Frontal cortex (tissue), 2 donors: ENCODE measurements around the genes MBD5 and FMNL2.

- RAMPAGE, long total RNA, result no peak
Measured at GRCh38 chr2:147845347-147845568, 429 bp downstream of the ACVR2A start.

GRCh38 chr2:147925569-147926340, 80.9 kb downstream of the ACVR2A start:
- RAMPAGE, long total RNA, result no peak

DNA sequence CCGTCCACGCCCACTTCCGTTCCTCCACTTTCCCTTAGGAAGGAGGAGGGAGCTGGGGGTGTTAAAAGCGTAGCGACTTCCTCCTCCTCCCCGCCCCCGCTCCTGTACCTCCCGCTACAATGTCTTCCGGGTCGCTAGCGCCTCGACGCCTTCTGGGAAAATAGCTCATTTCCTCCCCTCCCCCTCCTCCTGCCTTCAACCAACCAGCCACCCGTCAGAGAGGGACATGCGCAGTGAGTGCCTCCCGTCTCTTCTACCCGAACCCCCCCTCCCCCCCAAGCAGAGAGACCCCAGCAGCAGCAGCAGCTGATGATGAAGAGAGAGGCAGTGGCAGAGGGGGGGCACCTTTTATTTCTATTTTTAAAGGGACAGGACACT, at the start of gene MBD5:
Gene MBD5, plus strand, starts transcription at position 278 of the 378 bp plus-strand sequence.
- RAMPAGE, long total RNA, result no peak

DNA sequence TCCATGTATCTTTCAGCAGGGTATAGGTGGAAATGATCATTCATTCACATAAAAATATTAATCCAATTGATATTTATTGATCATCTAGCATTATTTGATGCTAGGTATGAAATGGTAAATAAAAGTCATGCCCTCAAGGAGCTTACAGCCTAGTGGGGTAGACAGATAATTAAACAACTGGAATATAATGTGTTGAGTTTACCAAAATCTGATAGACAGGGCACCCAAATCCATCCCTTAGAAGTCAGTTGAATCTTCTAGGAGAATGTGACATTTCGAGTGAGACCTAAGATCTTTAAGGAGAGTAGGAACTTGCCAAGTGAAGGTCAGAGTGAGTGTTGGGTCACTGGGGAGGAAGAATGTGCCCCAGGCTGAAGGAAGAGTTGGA, 78.9 kb downstream of the MBD5 start:
- RAMPAGE, long total RNA, result no peak

DNA sequence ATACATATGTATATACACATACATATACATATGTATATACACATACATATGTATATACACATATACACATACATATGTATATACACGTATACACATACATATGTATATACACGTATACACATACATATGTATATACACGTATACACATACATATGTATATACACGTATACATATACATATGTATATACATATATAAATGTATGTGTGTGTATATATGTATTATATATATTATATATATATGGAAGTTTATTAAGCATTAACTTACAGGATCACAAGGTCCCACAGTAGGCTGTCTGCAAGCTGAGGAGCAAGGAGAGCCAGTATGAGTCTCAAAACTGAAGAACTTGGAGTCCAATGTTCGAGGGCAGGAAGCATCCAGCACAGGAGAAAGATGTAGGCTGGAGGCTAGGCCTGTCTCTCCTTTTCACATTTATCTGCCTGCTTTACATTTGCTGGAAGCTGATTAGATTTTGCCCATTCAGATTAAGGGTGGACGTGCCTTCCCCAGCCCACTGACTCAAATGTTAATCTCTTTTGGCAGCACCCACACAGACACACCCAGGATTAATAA, 299.0 kb upstream of the EPC2 start:
- RAMPAGE, long total RNA, result no peak

GRCh38 chr2:148614267-148615028, 30.1 kb upstream of the EPC2 start:
- RAMPAGE, long total RNA, result no peak

DNA sequence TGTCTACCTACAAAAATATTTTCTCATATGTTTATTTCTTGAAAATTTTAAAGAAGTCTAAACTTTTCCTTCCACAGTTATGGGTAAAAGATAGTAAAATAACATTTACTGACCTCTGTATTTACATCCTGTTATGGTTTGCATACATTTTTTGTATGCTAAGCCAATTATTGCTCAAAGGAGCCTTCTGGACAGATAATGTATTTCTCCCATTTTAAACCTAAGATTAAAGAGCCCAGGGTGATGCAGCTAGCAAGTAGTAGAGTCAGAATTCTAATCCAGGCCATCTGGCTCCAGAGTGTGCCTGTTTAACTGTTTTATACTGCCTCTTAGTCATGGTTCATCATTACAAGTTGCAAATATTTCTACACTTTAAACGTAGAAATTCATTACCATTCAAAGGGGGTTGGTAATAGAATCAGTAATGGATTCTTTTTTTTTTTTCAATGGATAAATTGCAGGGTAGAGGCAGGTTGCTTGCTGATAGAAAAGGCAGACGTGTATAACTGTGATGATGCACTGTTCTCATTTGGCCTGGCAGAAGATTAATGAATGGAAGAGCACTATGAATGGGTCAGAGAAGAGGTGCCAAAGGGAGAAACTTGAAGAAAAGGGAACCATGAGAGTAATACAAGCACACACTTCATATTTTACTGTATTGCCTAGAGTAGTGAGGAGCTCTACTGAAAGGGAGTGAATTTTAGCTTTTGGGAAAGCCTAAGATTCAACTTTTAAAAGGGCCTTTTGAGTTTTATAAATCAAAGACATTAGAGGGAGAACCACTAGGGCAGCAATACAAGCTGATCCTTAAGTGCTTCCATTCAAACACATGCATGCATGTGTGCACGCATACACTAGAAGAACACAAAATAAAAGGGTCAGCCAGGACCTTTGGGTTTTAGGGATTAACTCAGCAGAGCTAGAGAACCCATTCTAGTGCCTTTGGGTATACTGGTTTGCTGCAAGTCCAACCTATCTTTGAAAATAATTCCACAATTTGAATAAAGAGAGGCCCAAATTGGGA, 52.6 kb downstream of the EPC2 start:
- RAMPAGE, long total RNA, result no peak

GRCh38 chr2:148764784-148765404, 110.1 kb upstream of the KIF5C start:
- RAMPAGE, long total RNA, result no peak

- RAMPAGE, long total RNA, result no peak
Measured at GRCh38 chr2:148815120-148815319, 60.0 kb upstream of the KIF5C start.

DNA sequence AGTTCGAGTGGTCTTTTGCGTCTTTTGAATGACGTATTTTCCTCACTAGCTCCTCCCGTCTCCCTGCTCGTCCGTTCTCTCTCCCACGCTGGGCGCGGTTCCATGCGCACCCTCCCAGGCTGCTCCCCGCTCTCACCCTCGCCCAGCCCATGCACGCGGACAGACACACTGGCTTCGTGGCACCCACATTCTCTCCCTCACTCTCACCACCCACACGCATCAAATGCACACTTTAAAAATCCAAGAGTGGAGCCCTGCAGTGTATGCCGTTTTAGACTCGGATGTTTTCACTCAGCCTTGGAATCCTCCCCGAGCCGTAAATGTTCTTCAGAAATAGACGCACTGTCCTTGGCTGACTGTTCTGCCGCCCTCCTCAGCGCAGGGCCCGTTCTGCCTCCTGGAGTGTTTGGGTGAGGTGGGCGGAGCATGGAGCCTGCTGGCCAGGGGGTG, 35.6 kb upstream of the LYPD6B start:
- RAMPAGE, long total RNA, result no peak

DNA sequence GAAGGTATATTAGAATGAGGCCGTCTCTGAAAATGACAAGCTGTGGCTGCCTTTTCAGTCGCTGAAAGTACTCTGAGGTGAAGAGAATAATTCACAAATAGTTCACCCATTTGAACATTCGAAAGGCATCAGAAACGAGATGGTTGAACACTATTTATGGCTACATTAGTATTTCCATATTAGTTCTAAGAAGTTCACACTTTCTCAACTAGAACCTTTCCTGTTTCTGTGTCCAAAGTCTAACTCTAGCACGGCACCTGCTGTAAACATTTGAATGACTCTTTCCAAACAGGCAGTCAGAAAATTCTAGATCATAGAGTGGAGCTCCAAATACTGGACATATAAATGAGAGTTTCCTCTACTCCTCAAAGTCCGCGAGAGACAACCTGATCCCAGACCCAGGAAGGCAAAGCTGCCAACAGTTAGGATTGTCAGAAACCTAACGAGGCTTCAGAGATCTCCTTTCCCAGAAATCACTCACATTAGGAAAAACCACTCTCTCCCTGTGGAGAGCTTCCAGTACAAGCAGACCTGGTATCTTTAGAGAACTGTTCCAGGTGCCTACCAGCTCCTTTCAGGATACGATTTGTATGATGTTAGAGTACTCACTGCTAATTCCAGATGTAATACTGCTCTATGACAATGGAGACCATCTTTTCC, 10.6 kb downstream of the RND3 start:
- RAMPAGE, long total RNA, result no peak

- RAMPAGE, long total RNA, result no peak
Measured at GRCh38 chr2:150485621-150485840, 1.9 kb downstream of the RND3 start.

DNA sequence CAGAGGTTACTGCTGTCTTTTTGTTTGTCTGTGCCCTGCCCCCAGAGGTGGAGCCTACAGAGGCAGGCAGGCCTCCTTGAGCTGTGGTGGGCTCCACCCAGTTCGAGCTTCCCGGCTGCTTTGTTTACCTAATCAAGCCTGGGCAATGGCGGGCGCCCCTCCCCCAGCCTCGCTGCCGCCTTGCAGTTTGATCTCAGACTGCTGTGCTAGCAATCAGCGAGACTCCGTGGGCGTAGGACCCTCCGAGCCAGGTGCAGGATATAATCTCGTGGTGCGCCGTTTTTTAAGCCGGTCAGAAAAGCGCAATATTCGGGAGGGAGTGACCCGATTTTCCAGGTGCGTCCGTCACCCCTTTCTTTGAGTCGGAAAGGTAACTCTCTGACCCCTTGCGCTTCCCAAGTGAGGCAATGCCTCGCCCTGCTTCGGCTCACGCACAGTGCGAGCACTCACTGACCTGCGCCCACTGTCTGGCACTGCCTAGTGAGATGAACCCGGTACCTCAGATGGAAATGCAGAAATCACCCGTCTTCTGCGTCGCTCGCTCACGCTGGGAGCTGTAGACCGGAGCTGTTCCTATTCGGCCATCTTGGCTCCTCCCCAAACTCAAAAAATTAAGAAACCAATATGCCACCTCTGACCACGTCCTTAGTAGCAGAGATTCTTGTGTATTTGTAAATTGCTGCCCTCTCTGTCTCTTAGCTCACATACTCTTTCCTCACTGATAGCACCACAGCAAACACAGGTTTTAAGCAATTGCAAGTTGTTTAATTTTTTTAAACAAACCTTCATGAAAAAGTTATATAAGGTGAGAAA, 29.8 kb downstream of the NEB start:
- RAMPAGE, long total RNA, result no peak

GRCh38 chr2:151810261-151811028, 17.8 kb downstream of the ARL5A start:
- RAMPAGE, long total RNA, result no peak

GRCh38 chr2:152173822-152174247, 1.7 kb downstream of the STAM2 start:
- RAMPAGE, long total RNA, result no peak

GRCh38 chr2:152175121-152175351, 527 bp downstream of the STAM2 start:
- RAMPAGE, long total RNA, result no peak

DNA sequence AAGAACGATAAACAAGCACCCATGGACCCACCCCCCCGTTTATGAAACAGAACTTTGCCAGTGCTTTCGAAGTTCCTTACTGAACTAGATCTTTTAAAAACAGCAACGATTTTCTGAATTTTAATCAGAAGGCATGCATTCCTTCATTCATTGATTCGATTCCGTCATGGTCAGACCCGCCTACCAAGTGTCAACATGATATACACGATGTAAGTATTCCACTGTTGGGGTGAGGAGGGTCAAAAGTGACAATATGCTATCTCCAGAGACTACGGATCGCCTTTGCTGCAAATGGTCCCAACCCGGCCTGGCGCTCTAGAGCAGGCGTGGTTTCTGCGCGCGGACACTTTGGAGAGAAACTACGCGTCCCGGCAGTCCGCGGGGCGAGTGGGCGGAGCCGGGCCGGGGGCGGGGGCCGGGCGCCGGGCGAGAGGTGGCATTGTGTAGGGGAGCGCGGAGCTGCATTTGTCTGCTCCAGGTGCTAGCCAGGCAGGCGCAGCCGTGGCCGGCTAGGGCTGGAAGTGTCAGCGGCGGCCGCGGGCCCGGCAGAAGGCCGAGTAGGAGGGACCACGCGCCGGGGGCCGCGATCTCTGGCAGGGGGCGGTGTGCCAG, at the start of gene FMNL2:
Gene FMNL2, plus strand, starts transcription at position 468 of the 612 bp plus-strand sequence.
- RAMPAGE, long total RNA, result no peak

GRCh38 chr2:152335319-152335879, 425 bp downstream of the FMNL2 start:
- RAMPAGE, long total RNA, result no peak

DNA sequence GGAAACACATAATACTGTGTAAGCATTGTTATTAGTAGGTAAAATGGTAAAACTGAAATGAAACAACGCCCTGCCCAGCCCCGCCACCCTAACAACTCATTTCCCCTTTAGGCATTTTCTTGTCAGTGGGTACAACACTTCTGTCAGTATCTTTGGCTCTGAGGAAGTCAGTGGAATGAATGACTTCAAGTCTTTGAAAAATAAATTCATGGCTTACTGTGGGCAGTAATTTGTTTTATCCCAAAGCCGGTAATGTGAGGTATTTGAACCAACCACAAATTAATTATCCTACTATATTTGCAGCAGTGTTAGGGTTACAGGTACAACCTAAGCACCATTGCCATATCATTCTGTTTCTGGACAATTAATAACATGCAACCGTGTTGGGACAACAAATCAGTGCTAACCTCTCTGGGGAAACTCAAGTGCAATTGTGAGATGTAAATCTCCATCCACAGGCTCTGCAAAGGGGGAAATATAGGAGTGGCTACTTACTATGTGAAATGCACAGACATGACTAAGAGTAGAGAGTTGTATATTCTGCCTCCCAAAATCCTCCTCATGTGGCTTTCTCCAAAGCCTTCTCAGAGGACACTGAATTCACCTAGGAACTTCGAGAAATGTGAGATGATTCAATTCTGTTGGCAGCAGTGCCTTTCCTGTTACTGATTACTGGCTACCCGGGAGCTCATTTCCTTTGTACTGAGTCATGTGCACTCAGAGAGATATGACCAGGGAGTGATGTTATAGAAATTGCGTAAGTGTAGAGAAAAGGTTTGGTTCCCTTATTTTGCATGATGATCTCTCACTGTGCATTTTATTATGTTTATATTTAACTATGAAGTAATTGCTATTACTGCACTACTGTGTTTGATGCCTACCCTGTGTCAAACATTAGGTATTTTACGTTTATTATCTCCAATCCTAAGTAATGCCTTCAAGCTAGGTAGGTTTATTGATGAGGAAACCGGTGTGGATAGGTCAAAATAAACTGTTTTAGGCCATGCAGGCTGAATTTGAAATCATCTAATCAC, 86.4 kb downstream of the FMNL2 start:
- RAMPAGE, long total RNA, result no peak

- RAMPAGE, long total RNA, result no peak
Measured at GRCh38 chr2:152534786-152535225, 182.5 kb downstream of the PRPF40A start.